Progenitor cell of endocrine pancreas (in vitro differentiated cells): Measurements from ENCODE around the genes TGFA and CYP26B1.

DNA sequence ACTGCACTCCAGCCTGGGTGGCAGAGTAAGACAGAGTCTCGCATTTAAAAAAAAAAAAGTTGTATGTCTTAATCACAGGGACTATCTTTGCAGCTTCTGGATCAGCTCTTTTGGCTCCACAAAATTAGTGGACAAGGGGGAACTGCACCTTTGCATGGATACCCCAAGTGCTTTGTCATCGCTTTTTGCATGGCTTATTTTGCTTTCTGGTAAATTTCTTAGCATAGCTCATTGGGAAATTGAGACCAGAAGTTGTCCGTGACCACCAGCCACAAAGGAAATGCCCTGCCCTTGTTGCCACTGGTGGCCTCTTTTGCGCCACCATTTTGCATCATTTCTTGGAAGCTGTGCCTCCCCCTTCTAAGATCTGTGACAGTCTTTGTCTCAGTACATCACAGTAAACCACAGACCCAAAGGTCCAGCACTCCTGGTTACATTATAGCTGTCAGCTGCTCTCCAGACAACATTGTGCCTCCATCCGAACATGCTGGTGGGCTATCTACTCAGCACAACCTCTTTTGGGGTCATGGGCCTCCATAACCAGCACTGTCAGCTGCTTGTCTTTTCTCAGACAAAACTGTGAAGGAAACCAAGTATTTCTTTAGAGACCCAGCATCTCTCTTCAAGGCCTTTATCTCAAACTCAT lies 43.8 kb upstream of the PCBP1 start:
- PRO-cap, result no peak

- PRO-cap, result no peak
These were observed 49.9 kb downstream of the C2orf42 start for GRCh38 chr2:70141020-70141157.

GRCh38 chr2:70143171-70143950 lies 47.5 kb downstream of the C2orf42 start:
- PRO-cap, result no peak

DNA sequence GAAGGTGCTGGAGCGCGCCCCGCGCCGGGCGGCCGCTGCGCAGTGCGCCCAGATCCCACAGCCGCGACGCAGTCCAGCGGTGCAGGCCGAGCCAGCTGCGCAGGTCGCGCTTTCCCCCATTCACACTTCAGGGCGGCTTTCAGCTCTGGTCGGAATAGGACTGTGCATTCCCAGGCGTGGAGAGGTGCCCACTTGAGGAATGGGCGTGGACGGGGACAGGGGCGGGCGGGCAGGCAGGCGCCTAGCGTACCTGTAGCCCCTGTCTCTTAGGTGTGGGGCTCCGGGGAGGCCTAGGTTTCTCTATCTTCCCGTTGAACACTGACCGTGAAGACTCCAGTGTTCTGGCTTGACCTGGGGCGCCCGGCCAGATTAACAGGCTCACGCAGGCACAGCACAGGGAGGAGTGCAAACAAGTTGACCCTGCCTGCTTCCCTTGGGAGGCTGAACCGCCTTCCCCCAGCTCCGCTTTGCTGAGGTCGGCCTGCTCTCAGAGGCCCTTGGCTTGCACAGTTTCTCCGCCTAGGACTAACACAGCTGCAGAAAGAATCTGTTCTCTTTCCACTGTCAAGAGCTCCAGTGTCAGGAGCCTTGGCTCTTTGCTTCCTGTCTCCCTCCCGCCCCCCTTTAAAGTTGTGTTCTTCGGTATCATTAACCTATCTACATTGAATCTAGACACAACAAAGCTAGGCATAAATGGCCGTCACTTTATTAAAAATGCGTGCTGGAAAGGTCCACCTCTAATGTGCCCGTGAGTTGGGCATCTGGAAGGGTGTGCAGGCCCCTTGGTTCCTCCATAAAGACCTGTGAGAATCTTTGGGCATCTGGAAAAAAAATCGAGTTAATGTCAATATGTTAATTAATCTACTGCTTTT lies 600 bp downstream of the PCYOX1 start:
- PRO-cap, result unidirectional peak, minus-strand start at position 320 of the sequence; unidirectional peak, minus-strand start at position 371 of the sequence

- PRO-cap, result no peak
These were observed 78.3 kb downstream of the TGFA start for GRCh38 chr2:70475417-70475616.

- PRO-cap, result no peak
These were observed 72.1 kb downstream of the TGFA start for GRCh38 chr2:70481347-70482060.

DNA sequence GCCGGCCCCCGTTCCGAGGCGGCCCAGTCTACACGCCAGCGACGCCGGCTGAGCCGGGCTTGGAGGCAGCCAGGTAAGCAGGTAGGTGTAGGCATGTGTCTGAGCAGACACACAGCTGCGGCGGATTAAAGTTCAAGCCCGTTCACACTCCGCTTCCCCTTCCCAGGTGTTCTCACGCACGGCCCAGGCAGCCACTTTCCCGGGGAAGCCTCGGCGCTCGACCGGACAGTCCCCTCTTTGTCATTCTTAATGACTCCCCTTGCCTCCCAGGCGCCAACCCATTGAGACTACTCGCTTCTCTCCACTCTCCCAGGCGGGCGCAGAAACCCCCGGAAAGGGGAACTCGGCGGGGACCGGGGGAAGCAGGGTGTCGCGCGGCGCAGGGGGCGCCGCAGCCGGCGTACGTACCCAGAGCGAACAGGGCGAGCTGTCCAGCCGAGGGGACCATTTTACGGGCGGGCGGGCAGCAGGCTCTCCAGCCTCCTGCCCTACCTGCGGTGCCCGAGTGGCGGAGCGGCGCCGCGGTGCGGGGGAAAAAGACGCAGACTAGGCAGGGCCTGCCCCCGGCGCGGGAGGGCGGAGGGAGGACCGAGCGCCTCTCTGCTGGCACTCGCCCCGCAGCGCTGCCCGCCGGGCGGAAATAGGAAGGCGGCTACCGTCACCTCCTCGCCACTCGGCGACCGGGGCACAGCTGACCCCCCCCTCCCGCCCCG lies at the start of gene TGFA:
Gene TGFA (minus strand): TSS at position 507 of the 713 bp plus-strand sequence.
- PRO-cap, result bidirectional peak, plus-strand start at position 447 of the sequence, minus-strand start at position 507 of the sequence

- PRO-cap, result no peak
These were observed 1.5 kb downstream of the VAX2 start for GRCh38 chr2:70901808-70902422.

- PRO-cap, result no peak
These were observed 7.3 kb upstream of the TEX261 start for GRCh38 chr2:71001772-71002533.

GRCh38 chr2:71050145-71050437 lies 18.4 kb upstream of the NAGK start:
- PRO-cap, result no peak

DNA sequence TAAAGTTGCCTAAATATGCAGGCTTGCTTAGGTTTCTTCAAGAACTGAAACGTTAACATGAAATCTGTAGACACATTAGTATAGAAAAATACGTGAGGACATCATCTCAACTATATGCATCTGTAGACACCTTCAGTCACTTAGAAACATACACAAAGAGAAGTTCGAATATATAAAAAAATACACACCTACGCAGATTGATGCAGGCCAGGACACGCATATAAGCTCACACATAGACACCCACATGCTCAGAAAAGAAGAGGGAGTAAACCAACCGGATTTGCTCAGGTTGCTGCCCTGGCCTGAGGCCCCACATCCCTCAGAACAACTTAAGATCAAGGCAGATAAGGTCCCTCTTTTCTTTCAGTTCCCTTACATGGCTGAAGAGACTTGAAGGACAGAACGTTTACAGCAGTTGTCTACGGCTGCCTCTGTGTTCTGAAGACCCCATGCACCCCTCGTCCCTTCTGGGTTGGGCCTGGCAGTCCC lies 4.5 kb upstream of the NAGK start:
- PRO-cap, result no peak

GRCh38 chr2:71379203-71379975 lies 47.8 kb downstream of the ZNF638 start:
- PRO-cap, result no peak

DNA sequence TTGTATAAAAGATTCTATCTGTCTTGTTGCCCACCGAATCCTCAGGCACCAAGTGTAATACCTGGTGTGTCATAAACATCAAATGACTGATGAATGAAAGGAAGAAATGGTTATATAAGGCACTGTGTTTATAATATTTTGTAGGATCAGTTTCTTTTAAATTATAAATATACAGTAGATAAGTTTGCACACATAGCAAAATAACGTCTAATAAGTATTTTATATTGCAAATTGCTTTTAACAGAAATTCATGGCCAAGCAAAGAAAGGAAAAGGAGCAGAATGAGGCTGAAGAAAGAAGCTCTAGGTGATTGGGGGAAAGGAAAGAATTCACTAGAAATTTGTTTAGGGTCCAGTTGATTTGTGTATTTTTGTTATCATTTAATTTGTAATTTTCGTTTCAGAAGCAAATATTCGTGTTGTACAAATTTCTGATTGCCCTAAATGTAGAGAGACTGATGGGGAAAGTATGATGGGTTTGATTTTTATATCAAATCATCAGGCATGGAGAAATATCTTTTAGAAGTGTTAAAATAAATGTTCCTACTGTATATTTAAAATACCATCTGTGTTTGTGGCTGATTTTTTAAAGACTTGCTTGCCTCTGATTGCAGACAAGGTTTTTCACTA lies 31.9 kb upstream of the DYSF start:
- PRO-cap, result no peak

GRCh38 chr2:71452568-71453139 lies 13.8 kb upstream of the DYSF start:
- PRO-cap, result no peak

DNA sequence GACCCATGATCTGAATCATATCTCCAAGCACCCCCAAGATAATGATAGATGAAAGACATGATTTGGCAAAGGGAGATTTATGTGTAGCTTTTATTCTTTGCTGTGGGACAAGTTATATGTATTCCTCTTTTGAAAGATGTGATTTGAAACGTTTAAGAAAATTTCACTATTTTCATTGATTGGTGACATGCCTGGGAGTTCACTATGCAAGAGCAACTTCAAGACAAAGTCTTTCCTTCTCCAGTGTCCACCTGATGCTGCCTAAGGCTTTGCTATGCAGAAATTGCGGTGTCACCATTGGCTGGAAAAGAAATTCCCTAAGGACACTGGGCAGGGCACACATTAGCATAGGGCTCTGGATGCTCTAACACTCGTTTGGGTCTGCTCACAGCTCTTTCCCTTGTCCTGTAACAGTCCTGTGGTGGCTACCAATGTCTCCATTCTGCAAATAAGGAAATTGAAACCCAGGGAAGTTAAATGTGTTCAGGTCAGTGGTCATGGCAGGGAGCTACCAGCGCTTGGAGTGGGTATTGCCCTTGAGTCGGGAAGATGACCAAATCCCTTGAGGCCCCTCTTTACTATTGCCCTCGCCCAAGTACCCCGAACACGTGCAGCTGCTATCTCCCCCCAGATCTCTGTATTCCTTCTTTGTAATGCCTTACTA lies 1.6 kb downstream of the DYSF start:
- PRO-cap, result no peak

GRCh38 chr2:71883040-71883580 lies 264.6 kb downstream of the CYP26B1 start:
- PRO-cap, result no peak

DNA sequence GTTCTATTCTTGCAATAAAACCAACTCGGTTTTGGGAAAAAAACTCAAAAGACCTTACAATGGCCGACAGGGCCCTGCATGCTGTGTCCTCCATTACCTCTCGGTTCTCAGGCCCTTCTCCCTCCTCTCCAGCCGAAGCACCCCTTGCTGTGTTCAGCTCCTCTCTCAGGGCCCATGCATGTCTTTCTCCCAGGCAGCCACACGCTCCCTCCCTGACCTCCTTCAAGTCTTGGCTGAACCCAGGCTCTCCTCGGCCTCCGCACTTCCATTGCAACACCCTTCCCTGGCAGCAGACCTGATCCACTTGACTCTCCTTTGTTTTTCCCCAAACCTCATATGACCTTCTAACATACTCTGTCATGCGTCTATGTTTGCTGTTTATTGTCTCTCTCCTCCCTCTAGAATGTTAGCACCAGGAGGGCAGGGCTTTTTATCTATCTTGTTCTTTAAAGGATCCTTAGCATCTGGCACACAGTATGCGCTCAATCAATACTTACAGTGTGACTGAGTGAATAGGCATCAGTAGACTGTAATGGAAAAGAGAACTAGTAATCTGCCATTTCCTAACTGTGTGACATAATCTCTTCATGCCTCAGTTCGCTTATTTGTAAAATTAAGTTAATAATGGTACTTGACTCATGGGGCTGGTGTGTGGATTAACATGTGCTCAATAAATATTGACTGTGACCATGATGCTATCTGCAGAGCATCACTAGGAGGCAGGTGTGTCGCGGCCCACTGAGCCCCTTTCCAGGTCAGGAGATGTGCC lies 113.9 kb downstream of the CYP26B1 start:
- PRO-cap, result no peak

DNA sequence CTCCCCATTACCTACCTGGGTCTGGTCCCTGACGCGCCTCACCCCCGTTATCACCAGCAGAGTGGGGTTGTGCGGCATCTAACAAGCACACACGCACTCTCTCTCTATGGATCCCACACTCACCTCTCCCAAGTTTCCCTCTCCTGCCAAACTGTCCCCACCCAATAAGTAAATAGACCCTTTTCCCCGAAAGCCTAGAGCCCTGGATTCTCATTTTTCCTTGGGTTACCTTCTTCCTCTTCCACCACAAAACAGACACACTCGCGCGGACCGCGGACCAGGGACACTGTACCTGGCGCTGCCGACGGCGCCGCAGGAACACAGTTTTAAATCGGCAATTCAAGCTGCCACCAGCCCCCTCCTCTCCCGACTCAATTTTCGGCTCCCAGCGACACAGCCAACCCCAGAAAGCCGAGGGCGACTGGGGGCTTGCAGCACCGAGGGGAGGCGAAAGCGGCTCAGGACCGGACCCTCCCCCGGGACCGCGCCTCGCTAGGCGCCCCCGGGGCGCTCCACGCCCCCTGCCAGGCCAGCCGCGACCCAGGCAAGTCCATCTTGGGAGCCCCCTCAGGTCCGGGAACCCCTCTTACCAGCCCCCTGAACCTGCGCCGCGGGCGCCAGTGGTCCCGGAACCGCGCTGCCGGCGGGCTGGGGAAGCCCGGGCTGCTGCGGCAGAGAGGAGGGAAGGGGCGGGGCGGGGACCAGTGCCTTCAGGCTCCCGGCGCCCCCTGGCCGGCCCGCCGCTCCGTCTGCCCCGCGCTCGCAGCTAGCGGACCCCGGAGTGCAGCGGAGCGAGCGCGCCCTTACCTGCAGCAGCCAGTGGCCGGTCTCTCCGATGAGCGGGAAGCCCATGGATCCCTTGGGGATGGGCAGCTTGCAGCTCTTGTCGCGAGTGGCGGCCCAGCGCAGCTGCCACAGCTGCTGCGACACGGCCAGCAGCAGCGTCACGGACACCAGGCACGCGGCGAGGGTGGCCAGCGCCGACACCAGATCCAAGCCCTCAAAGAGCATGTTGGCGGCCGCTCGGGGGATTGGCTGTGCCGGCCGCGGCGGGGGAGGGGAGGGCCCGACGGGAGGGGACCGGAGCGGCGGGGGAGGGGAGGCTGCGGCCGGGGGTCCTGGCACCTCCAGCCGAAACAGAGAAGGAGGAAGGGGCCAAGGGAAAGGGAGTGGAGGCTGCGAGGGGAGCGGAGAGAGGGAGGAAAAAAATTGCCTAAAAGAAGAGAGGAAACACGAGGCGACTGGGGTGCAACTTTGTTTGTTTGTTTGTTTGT lies at the start of gene CYP26B1:
Gene CYP26B1 (minus strand): TSS at position 1,039 of the 1,274 bp plus-strand sequence.
- PRO-cap, result no peak

DNA sequence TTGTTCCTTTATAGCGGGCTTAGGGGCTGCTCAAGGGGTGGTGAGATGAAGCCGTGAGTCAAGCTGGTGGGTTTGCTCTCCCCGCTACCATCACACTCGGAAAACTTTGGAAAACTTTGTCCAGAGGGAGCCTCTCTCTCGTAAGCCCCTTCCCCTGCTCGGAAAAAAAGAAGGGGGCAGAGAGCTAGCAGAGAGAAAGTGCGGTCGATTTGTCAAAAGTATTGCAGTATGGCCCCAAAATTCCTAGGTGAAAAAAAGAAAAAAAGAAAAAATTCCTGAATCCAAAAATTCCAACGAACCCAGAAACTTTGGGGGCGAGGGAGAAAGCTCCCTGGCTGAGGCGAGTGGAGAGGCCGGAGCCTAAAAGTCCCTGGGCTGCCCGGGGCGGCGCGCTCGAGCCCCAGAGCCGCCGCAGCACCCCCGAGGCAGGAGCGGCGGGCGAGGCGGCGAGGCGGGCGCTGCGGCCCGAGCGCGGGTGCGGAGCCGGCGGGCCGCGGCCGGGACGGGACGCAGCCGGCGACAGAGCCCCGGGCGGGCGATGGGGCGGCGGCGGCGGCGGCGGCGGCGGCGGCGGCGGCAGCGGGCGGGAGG lies 531 bp upstream of the CYP26B1 start:
- PRO-cap, result unidirectional peak, plus-strand start at position 403 of the sequence

GRCh38 chr2:72150275-72150842 lies 2.7 kb upstream of the CYP26B1 start:
- PRO-cap, result unidirectional peak, minus-strand start at chr2:72150435